SK-N-DZ (cell line): ENCODE measurements around a stretch of chr5.

RAMPAGE:
- cytosol, long total RNA: no peak
- nucleus, long total RNA: no peak
Observed at GRCh38 chr5:14441342-14442213, 140.0 kb upstream of the OTULINL start.

GRCh38 chr5:14510350-14510594, 71.3 kb upstream of the OTULINL start:
RAMPAGE:
- cytosol, long total RNA: no peak
- nucleus, long total RNA: no peak

GRCh38 chr5:14572699-14573057, 8.9 kb upstream of the OTULINL start:
RAMPAGE:
- cytosol, long total RNA: no peak
- nucleus, long total RNA: no peak

RAMPAGE:
- cytosol, long total RNA: no peak
- nucleus, long total RNA: no peak
Observed at GRCh38 chr5:14578143-14578551, 3.4 kb upstream of the OTULINL start.

DNA sequence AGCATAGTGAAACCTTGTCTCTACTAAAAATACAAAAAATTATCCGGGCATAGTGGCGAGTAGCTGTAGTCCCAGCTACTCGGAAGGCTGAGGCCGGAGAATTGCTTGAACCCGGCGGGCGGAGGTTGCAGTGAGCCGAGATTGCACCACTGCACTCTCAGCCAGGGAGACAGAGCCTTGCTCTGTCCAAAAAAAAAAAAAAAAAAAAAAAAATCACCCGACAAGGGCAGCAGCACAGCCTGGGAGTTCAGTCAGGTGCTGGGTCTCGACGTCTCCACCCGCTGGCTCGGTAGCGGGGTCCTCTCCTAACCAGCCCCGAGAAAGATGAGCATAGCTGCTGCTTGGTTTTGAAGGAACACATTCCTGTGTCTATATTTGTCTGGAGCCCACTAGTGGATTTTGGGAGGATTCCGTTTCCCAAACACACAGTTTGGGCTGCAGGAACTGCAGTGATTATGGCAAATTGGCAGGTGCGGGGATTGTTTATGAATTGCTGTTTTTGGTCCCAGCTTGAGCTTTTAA, 1.1 kb downstream of the OTULINL start:
RAMPAGE:
- cytosol, long total RNA: no peak
- nucleus, long total RNA: no peak

DNA sequence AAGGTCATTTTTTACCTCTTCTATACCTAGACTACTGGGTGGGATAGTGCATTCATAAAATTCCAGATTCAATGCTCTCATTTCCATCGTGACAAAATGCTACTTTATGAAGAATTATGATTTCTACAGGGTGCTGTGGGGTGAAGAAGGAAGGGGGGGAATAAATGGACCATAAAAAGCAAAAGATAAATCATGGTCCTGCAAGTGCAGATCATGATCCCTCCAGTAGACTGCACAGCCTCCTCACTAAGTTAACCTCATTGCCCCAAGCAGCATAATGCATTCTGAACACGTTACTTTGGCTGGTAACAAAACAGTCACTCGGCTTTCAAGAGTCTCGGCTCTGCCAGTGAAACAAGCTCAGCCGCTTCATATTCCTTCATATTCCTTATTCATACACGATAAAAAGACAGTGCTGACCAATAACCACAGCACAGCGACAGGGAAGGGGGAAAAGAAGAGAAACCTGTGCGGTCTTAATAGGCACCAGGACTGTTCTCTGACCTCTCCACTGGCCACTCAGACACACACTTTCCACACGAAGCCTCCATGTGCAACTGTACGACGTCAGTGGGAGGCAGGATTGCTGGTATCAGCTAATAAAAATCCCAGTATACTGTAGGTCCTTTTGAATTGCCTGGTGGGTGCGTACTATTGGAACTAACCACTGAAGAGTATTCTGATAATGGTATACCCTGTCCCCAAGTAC, 60.6 kb downstream of the ANKH start:
RAMPAGE:
- cytosol, long total RNA: no peak
- nucleus, long total RNA: no peak

DNA sequence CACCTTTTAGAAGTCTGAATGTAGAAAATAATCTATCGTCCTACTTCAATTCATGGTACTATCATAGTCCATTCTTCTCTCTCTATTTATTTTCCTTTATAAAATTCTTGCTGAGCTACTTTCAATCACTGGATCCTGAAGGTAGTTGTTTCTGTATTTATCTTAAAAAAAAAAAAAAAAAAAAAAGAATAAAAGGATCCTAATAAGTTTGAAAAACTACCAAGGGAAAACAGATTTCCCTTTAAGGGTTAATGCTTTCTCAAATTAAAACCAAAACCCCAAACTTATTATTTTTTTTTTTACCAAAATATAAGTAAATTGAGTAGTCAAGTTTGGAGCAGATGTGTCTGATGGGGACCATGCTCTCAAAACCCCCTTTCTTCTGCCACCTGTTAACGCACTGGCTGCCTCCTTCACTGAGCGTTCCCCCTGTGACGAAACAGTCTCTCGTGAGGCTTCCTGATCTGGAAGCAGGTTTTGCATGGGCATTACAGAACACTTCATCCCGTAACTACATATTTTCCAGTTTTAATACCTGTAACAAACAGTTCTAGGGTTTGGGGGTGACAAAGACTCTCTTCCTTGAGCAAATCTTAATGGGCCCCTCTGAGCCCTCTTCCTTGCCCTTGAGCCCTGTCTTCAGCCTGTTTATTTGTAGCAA, 59.5 kb downstream of the ANKH start:
RAMPAGE:
- cytosol, long total RNA: no peak
- nucleus, long total RNA: no peak

RAMPAGE:
- cytosol, long total RNA: no peak
- nucleus, long total RNA: no peak
Observed at GRCh38 chr5:14868957-14869189, 2.7 kb downstream of the ANKH start.

DNA sequence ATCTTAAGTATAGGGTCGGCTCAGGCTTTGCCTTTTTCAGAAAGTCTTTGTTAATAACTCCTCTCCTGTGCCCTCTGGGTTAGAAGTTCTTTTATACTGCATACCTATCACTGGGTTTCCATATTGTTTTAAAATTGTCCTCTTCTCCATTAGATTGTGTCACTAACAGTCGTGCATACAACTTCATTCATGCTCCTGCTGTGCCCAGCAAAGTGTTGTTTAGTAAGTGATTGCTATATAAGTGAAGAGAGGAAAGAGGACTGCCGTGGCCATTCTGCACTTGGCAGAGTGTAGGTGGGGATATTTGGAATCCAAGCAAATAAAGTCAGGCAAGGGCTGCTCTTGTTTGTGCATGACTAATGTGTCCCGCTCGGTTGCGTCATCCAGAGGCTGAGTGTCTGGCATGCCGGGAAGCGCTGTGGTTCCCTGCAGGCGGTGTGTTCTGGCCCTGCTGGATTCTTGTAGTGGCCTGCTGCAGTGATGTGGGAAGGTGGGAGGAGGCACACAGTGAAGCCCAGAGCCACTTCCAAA, 136.8 kb upstream of the ANKH start:
RAMPAGE:
- cytosol, long total RNA: no peak
- nucleus, long total RNA: no peak

GRCh38 chr5:15425431-15425936, 74.5 kb upstream of the FBXL7 start:
RAMPAGE:
- cytosol, long total RNA: no peak
- nucleus, long total RNA: no peak

RAMPAGE:
- cytosol, long total RNA: no peak
- nucleus, long total RNA: no peak
Observed at GRCh38 chr5:15499509-15499847, 502 bp upstream of the FBXL7 start.

DNA sequence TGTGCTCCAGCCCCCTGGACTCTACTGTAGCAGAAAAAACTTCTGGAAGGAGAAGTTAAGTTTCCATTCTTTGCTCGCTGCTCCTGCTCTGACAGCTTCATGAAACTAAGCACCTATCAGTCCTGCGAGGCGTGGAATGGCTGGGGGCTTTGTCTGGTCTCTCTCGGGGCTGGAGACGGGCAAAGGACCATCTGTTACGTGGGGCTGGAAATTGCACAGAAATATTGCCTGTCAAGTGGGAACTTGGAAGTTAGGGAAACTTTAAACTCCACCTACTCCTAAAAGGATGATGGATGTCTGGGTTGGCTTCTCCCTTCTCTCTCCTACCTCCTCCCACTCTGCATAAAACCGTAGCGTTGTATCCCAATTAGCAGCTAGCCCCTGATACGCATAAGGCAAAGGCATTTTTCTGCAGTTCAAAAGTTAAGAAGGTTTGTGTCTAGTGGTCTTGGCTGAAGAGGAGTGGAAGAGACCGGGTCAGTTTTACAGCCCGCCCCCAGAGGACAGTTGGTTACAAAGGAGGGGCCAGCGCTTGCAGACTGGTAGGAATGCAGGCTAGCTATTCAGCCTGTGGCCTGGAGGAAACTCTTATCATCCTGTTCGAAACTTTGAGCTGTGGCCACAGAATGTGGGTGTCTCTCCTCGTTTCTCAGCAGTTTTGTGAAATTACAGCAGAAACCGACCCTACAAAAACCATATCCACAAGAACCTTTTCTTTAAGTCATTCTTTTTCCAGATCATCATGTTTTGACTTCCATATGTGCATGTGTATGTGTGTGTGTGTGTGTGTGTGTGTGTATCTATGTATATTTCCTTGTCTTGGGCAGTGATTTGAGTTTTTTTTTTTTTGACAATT, 1.3 kb downstream of the FBXL7 start:
RAMPAGE:
- cytosol, long total RNA: no peak
- nucleus, long total RNA: no peak

DNA sequence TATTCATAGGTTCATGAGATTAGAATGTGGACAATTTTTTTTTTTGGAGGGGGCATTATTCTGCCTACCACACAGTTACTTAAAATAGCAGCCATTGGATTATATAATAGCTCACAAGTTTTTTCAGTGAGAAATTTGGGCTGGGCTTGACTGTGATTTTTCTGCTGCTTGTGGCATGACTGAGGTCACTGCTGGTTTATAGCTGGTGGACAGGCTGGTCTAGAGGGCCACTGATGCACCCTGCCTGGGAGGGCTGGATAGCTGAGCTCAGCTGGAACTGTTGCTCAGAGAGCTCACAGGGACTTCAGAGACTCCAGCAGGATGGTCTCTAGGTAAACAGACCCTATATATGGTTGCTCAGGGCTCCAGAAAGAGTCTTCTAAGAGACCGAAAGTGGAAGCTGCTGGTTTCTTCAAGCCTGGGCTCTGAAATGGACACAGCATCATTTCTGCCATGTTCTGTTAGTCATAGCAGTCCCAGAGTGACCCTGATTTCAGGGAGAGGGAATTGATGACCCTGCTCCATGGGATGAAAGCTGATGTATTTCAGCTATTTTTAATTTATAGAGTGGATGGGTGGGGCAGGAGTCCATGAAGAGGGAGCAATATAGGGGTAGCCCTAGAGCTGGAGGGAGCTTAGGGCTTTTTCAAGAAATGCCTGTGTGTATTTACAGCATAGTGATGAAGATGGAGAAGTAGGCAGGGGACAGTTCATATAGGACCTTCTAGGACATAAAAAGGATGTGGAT, 135.2 kb downstream of the FBXL7 start:
RAMPAGE:
- cytosol, long total RNA: no peak
- nucleus, long total RNA: no peak

DNA sequence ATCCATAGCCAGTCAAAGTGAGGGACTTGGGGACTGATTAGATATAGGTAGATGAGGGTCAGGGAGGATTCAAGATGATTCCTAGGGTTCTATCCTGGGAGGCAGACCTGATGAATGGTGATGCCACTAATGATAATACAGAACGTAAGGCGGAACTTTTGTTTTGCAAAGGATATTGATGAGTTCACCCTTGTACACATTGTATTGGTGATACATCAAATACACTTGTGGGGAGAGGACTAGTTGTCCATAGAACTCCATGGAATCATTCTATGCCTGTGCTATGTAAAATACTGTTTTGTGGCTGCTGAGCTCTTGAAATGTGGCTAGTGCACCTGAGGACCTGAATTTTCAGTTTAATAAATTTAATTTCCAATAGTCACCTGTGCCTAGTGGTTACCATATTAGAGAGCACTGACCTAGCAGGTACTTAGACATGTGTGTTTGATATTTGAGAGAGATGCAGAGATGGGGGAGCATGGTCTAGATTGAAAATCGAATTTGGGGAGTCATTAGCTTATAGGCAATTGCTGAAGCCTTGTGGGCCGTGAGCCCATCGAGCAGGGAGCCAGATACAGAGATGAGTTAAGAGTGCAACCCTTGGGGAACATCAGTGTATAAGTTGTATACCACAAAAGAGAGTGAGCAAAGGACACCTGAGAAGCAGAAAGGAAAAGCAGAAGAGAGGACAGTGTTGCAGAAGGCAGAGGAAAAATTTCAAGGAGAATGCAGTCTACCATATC, 263.5 kb downstream of the MARCHF11 start:
RAMPAGE:
- cytosol, long total RNA: no peak
- nucleus, long total RNA: no peak

RAMPAGE:
- cytosol, long total RNA: no peak
- nucleus, long total RNA: no peak
Observed at GRCh38 chr5:16457265-16457937, 8.2 kb downstream of the ZNF622 start.

DNA sequence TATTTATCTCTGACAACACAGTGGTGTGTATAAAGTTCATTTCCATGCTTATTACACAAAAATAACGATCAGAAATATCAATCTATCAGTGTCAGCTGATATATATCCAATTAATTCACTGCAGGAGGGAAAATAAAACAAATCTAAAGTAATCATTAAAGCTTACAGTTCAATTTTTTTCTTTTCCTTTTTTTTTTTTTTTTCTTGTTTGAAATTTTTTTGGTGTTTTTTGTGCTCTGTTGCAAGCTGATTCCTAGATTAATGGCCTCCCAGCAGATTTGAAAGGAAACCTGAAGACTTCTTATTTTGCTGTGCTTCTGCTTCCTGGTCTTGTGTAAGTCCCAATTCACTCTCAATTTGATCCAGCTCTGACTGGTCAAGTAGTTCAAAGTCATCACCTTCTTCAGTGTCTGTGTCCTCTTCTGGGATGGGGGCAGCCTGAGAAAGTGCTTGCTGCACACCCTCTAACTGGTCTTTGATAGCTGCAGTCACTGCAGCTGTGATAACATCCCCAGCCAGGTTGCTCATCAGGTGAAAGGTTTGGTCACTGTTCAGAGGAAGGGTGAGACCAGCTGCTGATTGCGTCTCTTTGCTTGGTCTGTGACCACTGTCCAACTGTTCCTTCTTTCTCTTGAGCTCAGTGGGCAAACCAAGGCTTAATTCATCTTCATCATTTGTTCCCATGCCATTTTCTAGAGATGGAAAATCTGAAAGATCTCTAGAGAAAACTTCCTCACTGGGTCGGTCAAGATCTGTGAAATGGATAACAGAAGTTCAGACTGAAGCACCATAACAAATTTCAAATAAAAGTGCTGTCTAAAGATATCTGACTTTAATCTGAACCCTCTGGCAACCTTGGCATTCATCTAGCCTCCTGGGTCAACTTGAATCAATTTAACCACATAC, 9.1 kb upstream of the ZNF622 start:
RAMPAGE:
- cytosol, long total RNA: no peak
- nucleus, long total RNA: no peak

DNA sequence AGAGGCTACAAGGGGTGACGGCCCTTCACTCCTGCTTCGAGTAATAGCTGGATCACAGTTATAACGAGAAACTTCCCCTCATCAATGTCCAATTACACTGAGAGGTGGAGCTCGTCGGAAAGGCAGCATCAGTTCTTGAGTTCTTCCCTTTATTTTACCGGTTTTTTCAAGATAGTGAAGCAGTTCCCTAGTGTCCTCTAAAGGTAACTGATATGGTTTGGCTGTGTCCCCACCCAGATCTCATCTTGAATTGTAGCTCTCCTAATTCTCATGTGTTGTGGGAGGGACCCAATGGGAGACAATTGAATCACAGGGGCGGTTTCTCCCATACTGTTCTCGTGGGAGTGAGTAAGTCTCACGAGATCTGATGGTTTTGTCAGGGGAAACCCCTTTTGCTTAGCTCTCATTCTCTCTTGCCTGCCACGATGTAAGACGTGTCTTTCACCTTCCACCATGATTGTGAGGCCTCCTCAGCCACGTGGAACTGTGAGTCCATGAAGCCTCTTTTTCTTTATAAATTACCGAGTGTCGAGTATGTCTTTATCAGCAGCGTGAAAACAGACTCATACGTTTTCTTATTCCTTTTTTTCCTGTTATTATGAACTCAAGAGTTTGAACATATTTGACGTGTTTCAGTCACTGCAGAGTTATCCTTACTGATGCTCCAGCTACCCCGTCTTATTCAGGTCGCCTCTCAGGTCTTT, 39.2 kb downstream of the RETREG1 start:
RAMPAGE:
- cytosol, long total RNA: no peak
- nucleus, long total RNA: no peak

DNA sequence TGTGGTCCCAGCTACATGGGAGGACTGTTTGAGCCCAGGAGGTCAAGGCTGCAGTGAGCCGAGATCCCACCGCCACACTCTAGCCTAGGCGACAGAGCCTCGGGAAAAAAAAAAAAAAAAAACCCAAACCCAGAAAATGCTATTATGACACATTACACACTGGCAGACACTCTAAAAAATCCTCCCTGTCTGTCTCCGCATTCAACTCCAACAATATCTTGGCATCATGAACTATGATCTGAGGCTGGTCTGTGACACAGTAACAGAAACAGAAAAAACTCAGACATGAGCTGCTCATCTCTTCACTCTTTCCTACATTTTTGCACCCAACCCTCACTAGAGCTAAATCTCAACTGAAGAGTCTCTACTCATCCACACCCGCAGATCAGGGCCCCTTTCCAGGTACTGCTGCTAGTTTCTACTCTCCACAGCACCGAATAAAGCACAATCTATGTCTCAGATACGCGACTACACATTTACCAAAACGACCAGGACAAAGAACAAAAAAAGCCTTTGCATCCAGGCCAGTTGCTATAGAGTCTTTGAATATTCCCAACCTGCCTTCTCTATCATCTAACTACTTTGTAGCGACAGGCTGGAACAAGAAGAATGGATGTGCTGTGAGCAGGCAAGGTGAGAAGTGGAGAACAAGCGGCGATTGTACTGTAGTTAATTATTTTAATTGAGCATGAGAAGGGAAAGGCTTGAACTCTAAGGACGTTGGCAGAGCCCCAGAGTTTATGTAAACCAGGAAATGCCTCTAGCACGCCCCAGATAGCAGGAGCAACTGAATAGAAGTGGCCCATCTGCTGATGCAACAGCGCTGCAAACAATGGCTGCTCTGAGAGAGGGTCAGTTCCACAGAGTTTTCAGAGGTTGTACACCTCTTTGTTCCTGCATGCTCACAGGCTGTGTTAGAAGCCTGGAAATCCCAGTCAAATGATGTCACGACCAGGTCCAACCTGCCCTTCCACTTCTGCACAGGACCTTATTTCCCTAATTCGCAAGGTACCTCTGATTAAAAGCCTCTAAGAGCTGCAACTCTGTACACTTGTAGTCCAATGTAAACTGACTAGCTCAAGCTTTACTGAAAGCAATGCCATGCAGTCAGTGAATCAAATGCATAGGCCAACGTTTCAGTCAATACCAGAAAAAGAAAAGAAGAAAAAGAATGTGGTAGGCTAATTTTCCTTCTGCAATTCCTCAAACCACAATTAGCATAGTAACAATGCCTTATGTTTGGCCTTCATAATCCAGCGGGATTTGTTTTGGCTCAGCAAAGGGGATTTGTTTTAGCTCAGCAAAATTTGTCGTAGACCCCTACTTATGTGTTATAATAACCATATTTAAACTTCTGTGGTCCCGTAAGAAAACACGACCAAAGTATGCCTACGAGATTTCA, 119.3 kb upstream of the RETREG1 start:
RAMPAGE:
- cytosol, long total RNA: no peak
- nucleus, long total RNA: no peak

GRCh38 chr5:16916367-16916887, 19.7 kb downstream of the MYO10 start:
RAMPAGE:
- cytosol, long total RNA: no peak
- nucleus, long total RNA: no peak

DNA sequence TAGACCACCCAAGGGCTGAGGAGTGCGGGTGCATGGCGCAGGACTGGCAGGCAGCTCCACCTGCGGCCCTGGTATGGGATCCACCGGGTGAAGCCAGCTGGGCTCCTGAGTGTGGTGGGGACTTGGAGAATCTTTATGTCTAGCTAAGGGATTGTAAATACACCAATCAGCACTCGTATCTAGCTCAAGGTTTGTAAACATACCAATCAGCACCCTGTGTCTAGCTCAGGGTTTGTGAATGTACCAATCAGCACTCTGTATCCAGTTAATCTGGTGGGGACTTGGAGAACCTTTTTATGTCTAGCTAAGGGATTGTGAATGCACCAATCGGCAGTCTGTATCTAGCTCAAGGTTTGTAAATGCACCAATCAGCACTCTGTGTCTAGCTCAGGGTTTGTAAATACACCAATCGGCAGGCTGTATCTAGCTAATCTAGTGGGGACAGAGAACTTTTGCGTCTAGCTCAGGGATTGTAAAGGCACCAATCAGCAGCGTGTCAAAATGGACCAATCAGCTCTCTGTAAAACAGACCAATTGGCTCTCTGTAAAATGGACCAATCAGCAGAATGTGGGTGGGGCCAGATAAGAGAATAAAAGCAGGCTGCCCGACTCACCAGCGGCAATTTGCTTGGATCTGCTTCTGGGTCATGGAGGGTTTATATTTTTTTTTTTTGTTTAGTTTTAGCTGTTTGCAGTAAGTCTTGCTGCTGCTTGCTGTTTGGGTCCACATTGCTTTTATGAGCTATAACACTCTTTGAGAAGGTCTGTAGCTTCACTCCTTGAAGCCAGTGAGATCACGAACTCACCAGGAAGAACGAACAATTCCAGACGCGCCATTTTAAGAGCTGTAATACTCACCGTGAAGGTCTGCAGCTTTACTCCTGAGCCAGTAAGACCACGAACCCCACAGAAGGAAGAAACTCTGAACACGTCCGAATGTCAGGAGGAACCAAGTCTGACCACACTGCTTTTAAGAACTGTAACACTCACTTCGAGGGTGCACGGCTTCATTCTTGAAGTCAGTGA, 126.8 kb upstream of the MYO10 start:
RAMPAGE:
- cytosol, long total RNA: no peak
- nucleus, long total RNA: no peak